Peritoneum (tissue), 1 donor: ENCODE results near the genes POLQ and ARGFX.

- PRO-cap: no peak
These were observed 48.2 kb upstream of the FSTL1 start for GRCh38 chr3:120498939-120499437.

DNA sequence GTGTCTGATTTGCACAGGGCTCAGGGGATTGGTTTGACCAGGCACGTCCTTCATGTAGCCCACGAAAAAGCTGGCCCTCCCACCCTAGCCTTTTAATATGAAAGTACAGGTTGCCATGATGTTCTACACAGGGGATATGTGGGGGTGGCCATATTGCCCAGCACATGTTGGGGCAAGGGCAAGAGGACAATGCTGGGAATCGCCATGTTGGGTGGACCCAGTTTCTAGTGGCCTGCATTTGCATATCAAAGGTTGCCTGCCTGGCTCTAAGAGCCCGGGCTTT is 20.1 kb downstream of the NDUFB4 start:
- PRO-cap: no peak

GRCh38 chr3:120909169-120909475 is 1.1 kb downstream of the STXBP5L start:
- PRO-cap: no peak

DNA sequence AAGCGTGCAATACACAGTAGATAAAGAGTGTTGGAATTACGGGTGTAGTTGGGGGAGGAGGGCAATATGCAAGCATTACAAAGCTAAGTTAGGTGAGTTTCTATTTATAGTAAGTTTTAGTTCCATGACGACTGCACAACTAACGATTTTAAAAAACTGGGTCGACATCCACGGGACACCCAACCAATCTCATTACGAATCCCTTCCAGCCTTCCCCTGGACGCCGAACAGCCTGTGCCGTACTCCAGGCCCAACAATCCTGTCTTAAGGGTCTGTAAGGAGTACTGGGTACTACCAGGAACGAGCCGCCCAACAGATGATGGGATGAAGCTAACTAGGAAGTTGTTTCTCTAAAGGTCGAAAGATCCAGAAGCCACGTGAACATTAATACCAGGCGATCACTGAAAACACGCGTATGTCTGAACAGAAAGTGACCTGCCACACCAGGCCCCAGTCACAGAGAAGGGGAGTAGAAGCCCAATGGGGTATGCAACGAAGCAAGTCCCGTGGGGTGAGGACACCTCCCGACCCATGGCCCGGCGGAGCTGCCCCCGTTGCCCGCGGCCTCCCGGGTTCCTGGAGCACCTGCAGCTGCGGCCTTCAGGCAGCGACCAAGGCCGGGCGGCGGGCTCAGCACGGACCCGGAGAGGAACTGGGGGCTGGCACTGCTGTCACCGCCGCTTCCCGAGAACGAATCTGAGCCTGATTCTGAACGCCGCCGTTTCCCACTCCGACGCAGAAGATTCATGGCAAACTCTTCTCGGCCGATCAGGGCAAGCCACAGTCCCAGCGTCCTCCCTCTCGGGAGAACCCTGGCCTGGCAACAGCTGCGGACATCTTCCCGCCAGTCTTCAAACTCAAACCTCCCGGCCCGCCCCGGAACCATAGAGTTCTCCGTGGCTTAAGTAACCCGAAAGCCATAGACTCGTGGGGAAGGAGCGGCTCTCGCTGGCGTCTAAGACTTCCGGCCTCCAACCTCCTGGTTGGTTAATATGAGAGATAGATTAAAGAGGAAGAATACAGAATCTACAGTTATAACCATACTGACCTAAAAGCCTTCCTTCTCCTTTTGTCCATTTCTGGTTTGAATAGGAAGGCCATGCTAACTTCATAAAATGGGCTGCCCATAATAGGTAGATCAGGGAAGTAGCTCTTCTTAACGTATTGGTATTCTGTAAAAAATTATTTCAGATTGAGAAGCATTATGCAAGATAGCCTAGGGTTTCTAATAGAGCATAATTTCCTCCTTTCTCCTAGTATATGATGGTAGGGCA is at the start of gene POLQ:
Gene POLQ, minus strand, starts transcription at position 859 of the 1,274 bp plus-strand sequence.
- PRO-cap: no peak

GRCh38 chr3:121567683-121568139 is at the start of gene ARGFX:
TSS of gene ARGFX (plus strand) at chr3:121567949.
- PRO-cap: no peak

DNA sequence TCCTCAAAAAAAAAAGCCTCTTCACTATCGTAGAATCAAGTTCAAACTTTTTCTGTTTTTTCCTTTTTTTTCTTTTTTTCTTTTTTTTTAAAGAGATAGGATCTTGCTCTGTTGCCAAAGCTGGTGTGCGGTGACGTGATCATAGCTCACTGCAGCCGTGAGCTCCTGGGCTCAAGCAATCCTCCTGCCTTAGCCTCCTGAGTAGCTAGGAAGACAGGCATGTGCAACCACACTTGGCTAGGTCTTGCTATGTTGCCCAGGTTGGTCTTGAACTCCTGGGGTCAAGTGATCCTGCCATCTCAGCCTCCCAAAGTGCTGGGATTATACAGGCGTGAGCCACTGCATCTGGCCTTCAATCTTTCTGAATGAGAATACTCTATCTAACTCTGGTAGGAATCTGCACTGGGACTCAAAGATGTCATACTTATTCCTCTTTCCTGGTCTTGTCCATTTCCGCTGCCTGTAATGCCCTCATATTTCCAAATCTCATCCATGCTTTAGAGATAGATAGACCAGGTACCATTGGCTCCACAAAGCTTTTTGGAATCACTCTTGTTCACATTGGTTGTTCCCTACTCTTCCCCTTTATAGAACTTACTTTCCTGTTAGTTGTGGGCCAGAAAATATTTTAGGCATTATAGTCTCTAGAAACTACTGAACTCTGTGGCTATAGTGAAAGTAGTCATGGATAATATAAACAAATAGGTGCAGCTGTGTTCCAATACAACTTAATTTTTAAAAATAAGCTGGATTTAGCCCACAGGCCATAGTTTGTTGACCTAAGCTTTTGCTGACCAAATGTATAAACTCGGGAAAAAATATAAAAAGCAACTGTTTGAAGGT is 13.7 kb downstream of the IQCB1 start:
- PRO-cap: no peak

DNA sequence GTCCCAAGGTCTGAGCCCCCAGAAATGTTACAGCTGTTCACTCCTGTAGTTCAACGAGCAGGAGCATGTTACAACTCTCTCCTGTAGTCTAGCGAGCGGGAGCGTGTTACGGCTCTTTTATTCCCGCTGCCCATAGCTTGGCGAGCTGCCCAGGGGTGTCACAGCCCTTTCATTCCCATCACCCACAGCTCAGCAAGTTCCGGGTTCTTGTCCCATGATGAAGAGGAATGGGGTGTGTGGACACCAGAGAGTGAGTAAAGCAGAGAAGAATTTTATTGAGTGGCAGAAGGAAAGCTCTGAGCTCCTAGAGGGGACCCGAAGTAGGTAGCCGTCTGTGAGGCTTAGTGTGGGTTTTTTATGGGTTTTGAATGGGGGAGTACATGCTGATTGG is 24.9 kb downstream of the SLC15A2 start:
- PRO-cap: no peak

DNA sequence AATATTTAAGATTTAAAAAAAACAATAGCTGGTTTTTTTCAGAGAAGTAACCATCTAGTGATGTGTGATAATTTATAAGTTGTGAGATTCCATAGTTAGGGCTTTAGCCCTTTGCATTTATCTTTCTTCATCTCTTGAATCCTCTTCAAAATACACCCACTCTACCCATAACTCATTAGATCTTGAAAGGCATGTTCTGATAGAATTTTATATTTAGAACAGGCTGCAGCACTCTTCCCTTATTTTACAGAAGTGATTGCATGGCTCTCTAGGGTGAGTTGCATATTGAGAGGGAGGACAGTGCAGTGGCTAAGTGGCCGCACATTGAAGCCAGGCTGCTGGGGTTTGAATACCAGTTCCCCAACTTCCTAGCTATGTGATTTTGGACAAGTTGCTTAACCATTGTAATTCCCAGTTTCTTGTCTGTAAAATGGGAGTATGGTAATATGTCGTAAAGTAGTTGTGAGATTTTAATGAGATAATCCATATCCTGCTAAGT is 2.5 kb downstream of the CD86 start:
- PRO-cap: no peak

DNA sequence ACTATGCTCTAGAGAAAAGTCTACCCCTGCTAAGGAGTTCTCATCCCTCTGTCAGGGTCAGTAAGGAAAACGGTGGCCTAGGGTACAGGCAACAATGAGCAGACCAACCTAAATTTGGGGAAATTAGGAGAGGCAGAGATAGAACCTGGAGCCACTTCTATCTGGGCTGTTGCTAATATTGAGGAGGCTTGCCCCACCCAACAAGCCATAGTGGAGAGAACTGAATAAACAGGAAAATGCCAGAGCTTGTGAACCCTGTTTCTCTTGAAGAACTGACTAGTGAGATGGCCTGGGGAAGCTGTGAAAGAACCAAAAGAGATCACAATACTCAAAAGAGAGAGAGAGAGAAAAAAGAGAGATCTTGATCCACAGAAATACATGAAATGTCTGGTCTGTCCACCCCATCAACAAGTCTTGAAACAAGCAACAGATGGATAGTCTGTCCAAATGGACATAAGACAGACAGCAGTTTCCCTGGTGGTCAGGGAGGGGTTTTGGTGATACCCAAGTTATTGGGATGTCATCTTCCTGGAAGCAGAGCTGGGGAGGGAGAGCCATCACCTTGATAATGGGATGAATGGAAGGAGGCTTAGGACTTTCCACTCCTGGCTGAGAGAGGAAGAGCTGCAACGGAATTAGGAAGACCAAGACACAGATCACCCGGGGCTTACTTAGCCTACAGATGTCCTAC is 63.3 kb upstream of the CASR start:
- PRO-cap: no peak

- PRO-cap: no peak
These were observed 28.3 kb downstream of the CSTA start for GRCh38 chr3:122353361-122353672.

GRCh38 chr3:122505575-122506436 is 8.9 kb downstream of the KPNA1 start:
- PRO-cap: no peak

- PRO-cap: no peak
These were observed 19.9 kb upstream of the PARP14 start for GRCh38 chr3:122660604-122661288.

DNA sequence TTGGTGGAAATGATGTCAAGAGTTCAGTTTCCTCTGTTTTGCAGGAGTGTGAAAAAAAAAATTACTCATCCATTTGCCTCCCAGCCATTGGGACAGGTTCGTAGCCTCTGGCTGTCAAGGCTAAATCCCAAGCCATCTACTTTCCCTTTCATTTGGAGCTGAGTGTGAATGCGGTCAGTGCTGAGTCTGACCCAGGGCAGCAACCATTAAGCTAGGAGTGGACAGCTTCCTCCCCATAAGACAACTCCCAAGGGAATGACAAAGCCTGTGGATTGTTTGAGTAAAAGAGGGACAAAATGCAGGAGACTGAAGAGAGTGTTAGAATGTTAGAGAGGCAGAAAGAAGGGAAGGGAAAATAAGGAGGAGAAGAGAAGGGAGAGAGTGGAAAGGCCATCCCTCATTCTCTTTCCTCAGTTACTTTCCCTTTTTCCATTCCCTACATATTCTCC is 33.7 kb downstream of the PARP14 start:
- PRO-cap: no peak

DNA sequence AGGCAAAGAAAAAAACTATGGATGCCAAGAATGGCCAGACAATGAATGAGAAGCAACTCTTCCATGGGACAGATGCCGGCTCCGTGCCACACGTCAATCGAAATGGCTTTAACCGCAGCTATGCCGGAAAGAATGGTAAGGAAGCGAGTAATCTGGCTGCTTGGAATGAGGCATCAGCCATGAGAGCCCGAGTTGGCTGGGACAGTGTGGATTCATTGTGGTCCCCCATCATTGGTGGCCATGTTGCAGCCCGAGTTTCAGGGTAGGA is 47.1 kb downstream of the PARP14 start:
- PRO-cap: no peak

GRCh38 chr3:122761922-122762291 is 31.7 kb downstream of the HSPBAP1 start:
- PRO-cap: no peak

DNA sequence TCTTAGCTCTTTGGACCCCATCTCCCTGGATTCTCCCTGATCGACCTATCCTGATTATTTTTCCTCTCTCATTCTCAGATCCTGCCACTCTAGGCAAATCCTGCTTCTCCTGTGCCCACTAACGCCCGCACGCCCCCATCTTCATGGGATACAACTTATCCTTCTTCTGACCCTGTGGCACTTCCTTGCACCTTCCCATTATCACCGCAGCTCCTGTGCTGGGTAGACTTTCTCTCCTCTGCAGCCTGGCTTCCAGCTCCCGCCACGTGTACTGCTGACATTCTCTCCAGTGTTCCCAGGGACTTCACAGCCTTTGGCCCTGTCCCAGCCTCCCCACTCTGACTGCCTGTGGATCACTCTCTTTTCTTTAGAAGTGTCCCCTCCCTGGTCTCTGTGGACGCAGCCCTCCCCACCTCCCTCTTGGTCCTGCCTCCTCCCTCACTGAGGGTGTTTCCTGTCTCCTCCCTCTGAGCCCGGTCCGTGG is 17.3 kb downstream of the PDIA5 start:
- PRO-cap: no peak

DNA sequence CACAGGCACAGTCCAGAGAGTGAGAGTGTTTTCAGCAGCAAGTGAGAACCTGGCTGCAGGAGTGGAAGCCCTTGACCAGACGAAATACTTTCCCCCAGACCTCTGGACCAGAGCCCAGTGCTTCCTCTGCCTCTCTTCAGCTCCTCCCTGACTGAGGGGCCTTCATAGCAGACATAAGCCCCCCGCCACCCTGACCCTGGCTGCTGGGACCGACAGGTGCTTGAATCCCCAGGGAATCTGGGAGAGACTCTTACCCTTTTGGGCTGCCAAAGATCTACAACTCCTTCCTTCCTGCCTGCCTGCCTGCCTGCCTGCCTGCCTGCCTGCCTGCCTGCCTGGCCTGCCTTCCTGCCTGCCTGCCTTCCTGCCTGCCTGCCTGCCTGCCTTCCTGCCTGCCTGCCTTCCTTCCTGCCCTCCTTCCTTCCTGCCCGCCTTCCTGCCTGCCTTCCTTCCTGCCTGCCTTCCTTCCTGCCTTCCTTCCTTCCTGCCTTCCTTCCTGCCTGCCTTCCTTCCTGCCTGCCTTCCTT is 50.2 kb upstream of the SEC22A start:
- PRO-cap: no peak

DNA sequence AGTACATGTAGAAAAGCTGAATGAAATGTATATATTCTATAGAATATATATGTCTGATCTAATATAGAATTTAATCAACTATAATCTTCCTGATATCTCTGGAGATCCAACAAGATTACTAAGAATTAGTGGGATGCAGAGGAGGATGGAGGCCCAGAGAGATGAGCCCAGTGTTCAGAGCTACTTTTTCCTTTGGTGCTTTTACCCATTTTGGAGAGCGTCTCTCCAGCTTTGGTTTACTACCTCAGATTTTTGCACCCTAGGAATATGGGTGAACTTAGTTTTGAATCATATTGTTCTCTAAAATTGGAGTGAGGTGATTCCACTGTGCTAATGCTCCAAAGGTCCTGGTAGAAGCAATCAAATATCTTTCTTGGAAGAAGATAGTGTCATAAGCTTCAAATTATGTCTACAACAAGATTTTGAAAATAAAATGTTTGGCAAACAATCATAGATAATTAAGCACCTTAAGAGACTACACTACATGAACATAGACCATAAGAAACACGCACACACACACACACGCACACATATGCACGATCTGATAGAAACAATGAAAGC is 34.6 kb downstream of the SEC22A start:
- PRO-cap: no peak

DNA sequence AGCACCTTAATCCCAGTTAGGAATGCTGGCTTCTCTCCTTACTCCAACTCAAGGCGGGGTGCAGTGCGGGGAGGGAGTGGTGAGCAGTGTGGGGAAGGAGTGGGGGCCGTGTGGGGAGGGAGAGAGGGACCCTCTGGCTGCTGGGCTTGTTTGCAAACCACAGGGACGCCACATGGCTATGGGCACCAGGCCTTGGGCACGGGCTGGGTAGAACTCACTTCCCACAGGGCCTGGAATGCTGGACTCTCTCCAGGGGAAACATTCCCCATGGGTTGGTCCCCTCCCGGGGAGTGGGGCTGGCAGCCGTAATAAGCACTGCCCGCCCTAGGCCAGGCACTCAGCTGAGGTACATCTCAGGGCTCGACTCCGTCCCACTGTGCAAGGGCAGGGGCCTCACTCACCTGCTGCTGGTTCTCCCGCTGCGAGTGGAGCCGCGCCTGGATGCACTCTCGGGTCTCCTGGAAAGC is 96.8 kb downstream of the ADCY5 start:
- PRO-cap: no peak

DNA sequence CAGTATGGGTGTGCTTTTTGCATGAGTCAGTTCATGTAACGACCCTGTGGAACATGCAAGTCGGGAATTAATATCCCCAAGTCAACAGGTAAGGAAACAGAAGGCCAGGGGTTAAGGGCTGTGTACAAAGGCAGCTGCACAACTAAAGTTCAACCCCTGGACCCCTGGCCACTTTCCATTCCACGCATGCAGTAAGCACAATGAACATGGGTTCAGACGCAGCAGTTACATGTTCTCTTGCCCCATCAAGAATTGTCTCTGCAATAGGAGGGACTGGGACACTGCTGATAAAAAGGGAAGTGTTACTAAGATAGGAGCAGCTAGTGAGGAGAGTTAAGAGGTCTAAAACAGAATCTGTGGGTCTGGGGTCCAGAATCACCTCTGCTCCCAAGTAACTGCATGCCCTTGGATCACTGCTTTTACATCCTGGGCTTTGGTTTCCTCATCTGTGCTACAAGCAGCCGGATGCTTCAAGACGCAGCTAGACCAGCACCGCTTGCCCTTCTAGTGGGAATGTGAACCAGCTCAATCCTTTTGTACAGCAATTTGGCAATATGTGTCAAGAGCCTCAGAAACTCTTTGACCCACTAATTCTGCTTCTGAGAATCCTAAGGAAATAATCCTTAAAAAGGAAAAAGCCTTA is 49.0 kb downstream of the ADCY5 start:
- PRO-cap: no peak